Measurements from ENCODE around the gene ZNF611.

GRCh38 chr19:51687831-51688360 lies 5.2 kb upstream of the SPACA6 start:
- PRO-cap: no peak
- RAMPAGE, long total RNA: no peak

- PRO-cap: no peak
- RAMPAGE, long total RNA: no peak
These were observed 1.1 kb downstream of the SPACA6 start for GRCh38 chr19:51694262-51694569.

GRCh38 chr19:51719123-51720205 lies 4.3 kb downstream of the HAS1 start:
- PRO-cap: no peak
- RAMPAGE, long total RNA: no peak

GRCh38 chr19:51764332-51764807 lies 3.4 kb downstream of the FPR2 start:
- PRO-cap: no peak
- RAMPAGE, long total RNA: no peak

- PRO-cap: no peak
- RAMPAGE, long total RNA: no peak
These were observed 8.2 kb upstream of the FPR3 start for GRCh38 chr19:51786665-51787148.

DNA sequence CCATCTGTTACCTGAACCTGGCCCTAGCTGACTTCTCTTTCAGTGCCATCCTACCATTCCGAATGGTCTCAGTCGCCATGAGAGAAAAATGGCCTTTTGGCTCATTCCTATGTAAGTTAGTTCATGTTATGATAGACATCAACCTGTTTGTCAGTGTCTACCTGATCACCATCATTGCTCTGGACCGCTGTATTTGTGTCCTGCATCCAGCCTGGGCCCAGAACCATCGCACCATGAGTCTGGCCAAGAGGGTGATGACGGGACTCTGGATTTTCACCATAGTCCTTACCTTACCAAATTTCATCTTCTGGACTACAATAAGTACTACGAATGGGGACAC lies 28.9 kb downstream of the FPR3 start:
- PRO-cap: no peak
- RAMPAGE, long total RNA: no peak

DNA sequence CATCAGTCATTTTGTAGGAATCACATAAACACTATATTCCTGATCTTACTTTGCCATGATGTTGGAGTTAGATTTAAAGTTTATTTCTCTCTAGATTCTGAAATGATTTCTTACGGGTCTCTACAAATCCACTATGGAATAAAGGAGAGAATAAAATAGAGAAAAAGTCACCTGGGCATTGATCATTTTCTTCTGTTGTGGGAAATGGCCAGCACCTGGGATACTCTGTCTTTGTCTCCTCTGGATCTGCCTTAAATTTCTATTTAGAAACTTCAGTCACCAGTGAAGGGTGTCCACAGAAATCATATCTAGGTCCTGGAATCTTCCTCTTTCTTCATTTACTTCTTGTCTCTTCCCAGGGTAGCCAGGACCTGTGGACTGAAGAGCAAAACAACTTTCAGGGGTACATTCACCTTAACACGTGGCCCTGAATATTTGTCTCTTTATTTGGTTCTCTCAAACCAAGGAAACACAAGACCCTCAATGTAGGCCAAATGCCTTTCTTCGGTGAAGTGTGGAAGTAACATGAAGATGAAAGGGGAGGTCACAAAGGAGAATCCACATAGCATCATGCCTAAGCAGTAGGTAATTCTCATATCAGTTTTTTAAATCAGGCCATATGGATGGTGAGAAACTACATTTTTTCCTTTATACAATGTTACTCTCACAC lies 1.8 kb downstream of the ZNF432 start:
- PRO-cap: no peak
- RAMPAGE, long total RNA: no peak

DNA sequence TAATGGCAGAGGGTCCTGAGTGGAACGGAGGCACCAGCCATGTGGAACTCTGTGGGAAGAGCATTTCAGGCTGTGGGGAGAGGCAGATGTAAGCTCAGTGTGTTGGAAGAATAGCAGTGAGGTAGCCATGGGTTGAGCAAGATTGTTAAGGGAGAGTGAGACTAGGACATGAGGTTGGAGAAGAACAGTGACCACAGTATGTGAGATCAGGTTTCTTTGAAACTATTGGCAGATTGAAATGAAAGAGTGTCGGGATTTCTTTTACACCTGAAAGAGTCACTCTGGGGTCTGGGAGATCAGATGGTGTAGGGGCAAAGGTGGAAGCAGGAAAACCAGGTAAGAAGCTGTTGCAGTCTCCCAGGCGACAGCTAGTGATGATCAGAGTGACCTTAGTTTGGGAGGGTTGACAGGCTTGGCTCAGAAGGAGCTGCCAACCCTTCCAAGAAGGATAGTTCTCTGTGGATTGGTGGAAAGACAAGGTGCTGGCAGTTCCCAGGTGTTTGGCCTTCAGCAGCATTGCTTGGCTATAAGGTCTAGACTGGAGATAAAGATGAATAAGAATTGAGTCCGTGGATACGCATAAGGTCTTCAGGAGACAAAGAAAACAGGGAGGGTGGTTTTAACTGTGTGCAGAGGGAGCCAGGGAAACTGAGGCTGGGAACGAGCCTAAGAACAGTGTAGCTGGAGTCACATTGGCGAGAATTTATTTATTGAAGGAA lies 14.4 kb downstream of the PPP2R1A start:
- PRO-cap: no peak
- RAMPAGE, long total RNA: no peak

DNA sequence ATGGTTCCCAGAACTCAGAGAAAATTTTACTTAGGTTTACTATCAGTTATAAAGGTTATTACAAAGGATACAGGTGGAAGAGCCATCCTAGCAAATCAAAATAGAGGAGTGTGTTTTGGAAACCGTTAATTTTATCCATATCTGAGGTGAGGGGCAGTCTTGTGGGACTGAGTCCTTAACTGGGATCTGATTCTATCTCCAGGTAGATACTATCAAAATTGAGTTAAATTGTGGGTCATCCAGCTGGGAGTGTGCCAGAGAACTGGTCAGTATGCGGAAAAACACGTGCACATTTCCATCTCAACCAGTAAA lies 1.7 kb downstream of the ZNF766 start:
- PRO-cap: no peak
- RAMPAGE, long total RNA: no peak

DNA sequence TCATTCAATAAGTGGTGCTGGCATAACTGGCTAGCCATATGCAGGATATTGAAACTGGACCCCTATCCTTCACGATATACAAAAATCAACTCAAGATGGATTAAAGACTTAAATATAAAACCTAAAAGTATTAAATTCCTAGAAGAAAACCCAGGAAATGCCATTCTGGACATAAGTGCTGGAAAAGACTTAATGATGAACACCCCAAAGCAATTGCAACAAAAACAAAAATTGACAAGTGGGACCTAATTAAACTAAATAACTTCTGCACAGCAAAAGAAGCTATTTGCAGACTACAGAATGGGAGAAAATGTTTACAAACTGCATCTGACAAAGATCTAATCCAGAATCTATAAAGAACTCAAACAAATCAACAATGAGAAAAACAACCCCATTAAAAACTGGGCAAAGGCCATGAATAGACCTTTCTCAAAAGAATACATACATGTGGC lies 11.3 kb upstream of the ZNF610 start:
- PRO-cap: no peak
- RAMPAGE, long total RNA: no peak

GRCh38 chr19:52558677-52559208 lies 11.3 kb upstream of the ZNF701 start:
- PRO-cap: no peak
- RAMPAGE, long total RNA: no peak

GRCh38 chr19:52603850-52604229 lies 33.8 kb downstream of the ZNF701 start:
- PRO-cap: no peak
- RAMPAGE, long total RNA: no peak

- PRO-cap: no peak
- RAMPAGE, long total RNA: start-site peak on the minus strand at chr19:52735018-52735074, 92 and 130 reads in 2 replicates
These were observed at the start of gene ZNF611 for GRCh38 chr19:52734915-52735329. Gene ZNF611 (minus strand): TSS chr19:52735044.

- PRO-cap: no peak
- RAMPAGE, long total RNA: no peak
These were observed 4.4 kb downstream of the ZNF320 start for GRCh38 chr19:52892937-52893451.

- PRO-cap: no peak
- RAMPAGE, long total RNA: no peak
These were observed 26.3 kb downstream of the ZNF160 start for GRCh38 chr19:53076873-53077408.

DNA sequence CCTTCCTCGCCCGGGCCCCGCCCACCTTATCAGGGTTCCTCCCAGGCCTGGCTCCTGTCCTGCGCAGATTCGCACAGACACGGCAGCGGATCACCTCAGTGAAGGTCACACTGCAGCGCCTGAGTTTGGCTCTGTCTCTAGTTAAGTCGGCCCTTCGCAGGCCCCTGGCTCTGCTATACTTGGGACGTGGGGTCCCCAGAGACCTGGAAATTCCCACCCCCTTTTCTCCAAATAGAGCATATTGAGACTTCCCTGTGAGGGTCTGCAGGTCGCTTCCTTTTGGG lies 7.2 kb upstream of the ZNF525 start:
- PRO-cap: no peak
- RAMPAGE, long total RNA: no peak

DNA sequence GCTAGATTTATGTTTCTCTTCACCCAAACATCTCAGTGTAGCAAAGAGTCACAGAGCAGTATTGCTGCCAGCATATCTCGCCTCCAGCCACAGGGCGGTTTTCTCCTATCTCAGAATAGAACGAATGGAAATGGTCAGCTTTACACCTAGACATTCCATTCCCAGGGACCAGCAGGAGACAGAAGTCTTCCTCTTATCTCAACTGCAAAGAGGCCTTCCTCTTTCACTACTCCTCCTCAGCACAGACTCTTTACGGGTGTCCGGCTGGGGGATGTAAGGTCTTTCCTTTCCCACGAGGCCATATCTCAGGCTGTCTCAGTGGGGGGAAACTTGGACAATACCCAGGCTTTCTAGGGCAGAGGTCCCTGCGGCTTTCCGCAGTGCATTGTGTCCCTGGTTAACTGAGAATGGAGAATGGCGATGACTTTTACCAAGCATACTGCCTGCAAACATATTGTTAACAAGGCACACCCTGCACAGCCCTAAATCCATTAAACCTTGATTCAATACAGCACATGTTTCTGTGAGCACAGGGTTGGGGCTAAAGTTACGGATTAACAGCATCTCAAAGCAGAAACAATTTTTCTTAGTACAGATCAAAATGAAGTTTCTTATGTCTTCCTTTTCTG lies 1.2 kb downstream of the ZNF813 start:
- PRO-cap: no peak
- RAMPAGE, long total RNA: no peak

- PRO-cap: no peak
- RAMPAGE, long total RNA: no peak
These were observed 26.1 kb upstream of the ZNF331 start for GRCh38 chr19:53511719-53512366.

DNA sequence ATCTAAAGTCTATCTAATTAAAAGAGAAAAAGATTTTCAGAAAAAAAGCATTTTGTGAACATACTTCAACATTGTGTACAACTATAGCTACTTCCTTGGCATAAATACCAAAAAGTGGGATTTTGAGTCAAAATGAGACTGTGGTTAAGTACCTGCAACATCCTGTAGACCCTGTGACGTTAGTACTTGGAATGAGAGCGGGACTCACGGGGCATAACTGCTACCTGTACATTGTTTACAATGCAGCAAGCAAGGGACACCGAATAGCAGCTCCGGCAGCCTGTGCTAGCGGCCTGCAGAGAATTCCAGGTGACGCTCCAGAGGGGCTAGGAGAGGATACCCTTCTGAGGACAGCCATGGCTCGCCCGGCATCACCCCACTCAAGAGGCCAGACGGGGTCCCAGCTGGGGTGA lies 860 bp upstream of the ZNF331 start:
- PRO-cap: no peak
- RAMPAGE, long total RNA: no peak

- PRO-cap: no peak
- RAMPAGE, long total RNA: no peak
These were observed 7.1 kb downstream of the ZNF331 start for GRCh38 chr19:53544970-53545607.

Measured in spinal cord (tissue), 3 donors.